Prostate gland (tissue), 2 donors: Measurements from ENCODE around the genes CACNA2D3 and PDE12.

- PRO-cap: no peak
- RAMPAGE, long total RNA, 2 experiments: no peak in any of the 2 experiments
These were observed 138.9 kb downstream of the CACNA1D start for GRCh38 chr3:53633237-53633806.

DNA sequence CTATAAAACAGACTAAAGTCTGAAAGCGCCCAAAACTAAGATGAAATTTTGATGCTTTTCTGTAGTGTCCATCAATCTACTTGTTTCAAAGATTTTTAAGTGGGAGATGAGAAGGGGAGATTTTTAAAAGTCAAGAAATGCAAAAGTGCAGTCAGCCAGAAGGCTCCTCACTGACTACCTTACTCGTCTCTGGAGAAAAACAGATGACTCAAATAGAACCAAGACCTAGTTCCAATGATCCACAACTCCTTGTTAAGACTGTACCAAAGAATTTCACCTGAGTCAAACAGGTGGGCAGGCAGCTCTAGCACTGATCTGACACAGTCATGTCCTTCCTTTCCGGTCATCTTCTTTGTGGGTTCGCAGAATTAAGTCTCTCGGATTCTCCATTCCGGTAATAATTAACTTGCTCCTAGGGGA, 1.0 kb downstream of the SELENOK start:
- PRO-cap: no peak
- RAMPAGE, long total RNA, 2 experiments: no peak in any of the 2 experiments

DNA sequence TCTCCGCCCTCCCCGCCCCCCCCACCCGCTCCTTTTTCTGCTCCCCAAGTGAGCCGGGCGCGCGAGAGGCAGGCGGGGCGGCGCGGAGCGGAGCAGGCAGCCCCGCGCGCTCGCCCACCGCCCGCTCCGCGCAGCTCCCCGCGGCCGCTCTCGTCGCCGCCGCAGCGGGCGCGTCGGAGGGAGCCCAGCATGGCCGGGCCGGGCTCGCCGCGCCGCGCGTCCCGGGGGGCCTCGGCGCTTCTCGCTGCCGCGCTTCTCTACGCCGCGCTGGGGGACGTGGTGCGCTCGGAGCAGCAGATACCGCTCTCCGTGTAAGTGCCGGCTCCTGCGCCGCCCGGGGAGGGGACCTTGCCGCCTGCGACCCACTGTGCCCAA, at the start of gene CACNA2D3:
CACNA2D3 (plus strand) TSS at position 28 of the 375 bp plus-strand sequence.
- PRO-cap: bidirectional peak, plus-strand start at position 64 of the sequence, minus-strand start outside the sequence
- RAMPAGE, long total RNA, 2 experiments: no peak in any of the 2 experiments

DNA sequence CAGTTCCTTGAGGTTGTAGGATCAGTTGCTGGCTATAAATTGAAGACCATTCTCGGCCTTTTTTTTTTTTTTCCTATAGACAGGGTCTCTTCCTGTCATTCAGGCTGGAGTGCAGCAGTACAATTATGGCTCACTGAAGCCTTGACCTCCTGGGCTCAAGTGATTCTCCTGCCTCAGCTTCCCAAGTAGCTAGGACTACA, 207.0 kb upstream of the LRTM1 start:
- PRO-cap: unidirectional peak, minus-strand start at position 70 of the sequence
- RAMPAGE, long total RNA, 2 experiments: no peak in any of the 2 experiments

- PRO-cap: bidirectional peak, plus-strand start at chr3:55486669, minus-strand start at chr3:55486385
- RAMPAGE, long total RNA, 2 experiments: no peak in any of the 2 experiments
These were observed 972 bp downstream of the WNT5A start for GRCh38 chr3:55485918-55486750.

- PRO-cap: unidirectional peak, minus-strand start at chr3:55489927
- RAMPAGE, long total RNA, 2 experiments: no peak in any of the 2 experiments
These were observed 2.6 kb upstream of the WNT5A start for GRCh38 chr3:55489632-55490119.

DNA sequence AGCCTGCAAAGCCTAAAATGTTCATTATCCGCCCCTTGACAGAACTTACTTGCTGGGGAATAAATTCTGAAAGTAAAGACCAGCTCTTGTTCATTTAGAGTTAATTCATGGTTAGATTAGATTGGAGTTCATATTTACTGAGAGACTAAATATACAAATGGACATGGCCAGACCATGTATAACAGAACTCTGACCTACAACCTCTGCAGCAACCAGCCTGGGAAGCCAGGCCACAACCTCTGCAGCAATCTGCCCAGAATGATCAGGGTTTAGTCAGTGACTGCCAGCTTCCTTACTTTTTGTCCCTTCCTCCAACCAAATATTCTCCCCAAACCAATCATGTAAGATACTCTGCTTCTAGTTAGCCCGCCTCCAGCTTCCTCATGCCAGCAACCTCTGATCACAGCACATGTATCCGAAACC, 102.5 kb downstream of the ERC2 start:
- PRO-cap: no peak
- RAMPAGE, long total RNA, 2 experiments: no peak in any of the 2 experiments

- PRO-cap: no peak
- RAMPAGE, long total RNA, 2 experiments: no peak in any of the 2 experiments
These were observed 1.9 kb downstream of the TASOR start for GRCh38 chr3:56681050-56681582.

- PRO-cap: no peak
- RAMPAGE, long total RNA, 2 experiments: no peak in any of the 2 experiments
These were observed 52.1 kb upstream of the TASOR start for GRCh38 chr3:56735251-56735519.

DNA sequence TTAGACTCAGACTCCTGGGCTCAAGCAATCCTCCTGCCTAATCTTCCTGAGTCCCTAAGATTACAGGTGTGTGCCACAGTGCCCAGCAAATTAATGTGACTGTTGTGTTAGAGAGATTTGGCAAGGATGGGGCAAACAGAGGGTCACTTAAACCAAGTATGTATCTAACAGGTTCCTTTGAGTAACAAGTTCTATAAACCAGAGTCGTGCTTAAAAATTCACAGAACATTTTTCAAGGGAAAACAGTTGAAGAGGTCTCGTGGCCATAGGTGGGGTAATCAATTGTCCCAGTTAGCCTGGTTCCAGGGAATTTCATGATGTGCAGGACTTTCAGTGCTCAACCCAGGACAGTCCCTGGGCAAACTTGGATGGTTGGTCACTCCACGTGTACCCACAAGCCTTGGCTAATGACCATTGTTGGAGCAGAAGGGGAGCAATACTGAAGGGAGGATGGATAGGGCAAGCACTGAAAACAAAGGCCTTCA, 104.1 kb upstream of the SPATA12 start:
- PRO-cap: no peak
- RAMPAGE, long total RNA, 2 experiments: no peak in any of the 2 experiments

GRCh38 chr3:56976584-56977742, 83.5 kb upstream of the SPATA12 start:
- PRO-cap: no peak
- RAMPAGE, long total RNA, 2 experiments: no peak in any of the 2 experiments

- PRO-cap: unidirectional peak, plus-strand start at chr3:57007726
- RAMPAGE, long total RNA, 2 experiments: no peak in any of the 2 experiments
These were observed 53.1 kb upstream of the SPATA12 start for GRCh38 chr3:57007208-57007975.

GRCh38 chr3:57029716-57030365, 30.6 kb upstream of the SPATA12 start:
- PRO-cap: no peak
- RAMPAGE, long total RNA, 2 experiments: no peak in any of the 2 experiments

GRCh38 chr3:57130650-57131544, 34.3 kb downstream of the IL17RD start:
- PRO-cap: no peak
- RAMPAGE, long total RNA, 2 experiments: no peak in any of the 2 experiments

DNA sequence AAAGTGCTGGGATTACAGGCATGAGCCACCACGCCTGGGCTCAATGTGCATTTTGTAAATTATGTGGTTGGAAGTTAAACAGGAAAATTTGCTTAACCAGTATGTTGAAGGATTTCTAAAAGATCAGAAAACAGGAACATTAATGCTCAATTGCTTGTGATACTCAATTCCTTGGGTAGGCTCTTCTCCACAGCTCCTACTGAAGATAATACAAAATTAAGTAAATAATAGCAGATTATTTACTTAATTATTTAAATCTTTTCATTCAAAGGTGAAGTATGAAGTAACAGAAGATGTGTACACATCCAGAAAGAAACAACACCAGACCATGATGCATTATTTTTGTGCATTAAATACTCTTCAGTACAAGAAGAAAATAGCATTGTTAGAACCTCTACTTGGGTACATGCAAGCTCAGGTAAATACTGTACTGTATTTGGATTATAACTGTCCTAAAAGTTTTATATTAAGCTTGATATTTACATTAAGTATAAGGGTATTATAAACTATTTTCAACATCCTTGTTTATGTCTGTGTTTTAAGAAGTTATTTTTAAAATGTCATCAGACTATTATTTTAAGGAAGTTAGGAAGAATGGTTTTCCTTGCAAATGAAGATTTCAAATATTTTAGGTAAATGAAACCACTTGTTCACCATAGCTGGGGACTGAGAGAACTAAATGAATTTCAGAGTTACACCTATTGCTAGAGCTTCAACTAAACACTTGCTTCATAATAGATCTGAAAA, 18.4 kb downstream of the APPL1 start:
- PRO-cap: no peak
- RAMPAGE, long total RNA, 2 experiments: no peak in any of the 2 experiments

DNA sequence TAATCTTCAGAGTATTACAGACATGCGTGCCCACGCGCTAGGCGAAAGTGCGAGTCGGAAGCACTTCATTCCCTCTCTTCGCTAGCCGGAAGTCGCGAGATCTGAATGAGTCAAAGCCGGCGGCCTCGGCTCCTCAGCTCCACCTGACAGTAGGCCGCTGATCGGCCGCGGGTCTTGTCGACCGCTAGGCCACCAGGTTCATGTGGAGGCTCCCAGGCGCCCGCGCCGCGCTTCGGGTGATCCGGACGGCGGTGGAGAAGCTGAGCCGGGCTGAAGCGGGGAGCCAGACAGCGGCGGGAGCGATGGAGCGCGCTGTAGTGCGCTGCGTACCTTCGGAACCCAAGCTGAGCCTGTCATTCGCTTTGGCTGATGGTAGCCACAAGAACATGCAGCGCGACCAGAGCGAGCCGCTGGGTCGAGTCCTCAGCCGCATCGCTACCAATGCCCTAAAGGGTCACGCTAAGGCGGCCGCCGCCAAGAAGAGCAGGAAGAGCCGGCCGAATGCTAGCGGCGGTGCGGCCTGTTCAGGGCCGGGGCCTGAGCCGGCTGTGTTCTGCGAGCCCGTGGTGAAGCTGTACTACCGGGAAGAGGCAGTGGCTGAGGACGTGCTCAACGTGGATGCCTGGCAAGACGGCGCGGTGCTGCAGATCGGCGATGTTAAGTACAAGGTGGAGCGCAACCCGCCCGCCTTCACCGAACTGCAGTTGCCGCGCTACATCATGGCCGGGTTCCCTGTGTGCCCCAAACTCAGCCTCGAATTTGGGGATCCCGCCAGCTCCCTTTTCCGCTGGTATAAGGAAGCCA, at the start of gene PDE12:
PDE12 (plus strand) TSS at position 95 of the 804 bp plus-strand sequence.
- PRO-cap: bidirectional peak, plus-strand start at position 97 of the sequence, minus-strand start outside the sequence
- RAMPAGE, long total RNA, 2 experiments: start-site peak on the plus strand in 1 of 2 experiments, centred at position 124 of the sequence, 114 reads per replicate

- PRO-cap: no peak
- RAMPAGE, long total RNA, 2 experiments: no peak in any of the 2 experiments
These were observed 30.8 kb upstream of the ARF4 start for GRCh38 chr3:57627810-57628575.

DNA sequence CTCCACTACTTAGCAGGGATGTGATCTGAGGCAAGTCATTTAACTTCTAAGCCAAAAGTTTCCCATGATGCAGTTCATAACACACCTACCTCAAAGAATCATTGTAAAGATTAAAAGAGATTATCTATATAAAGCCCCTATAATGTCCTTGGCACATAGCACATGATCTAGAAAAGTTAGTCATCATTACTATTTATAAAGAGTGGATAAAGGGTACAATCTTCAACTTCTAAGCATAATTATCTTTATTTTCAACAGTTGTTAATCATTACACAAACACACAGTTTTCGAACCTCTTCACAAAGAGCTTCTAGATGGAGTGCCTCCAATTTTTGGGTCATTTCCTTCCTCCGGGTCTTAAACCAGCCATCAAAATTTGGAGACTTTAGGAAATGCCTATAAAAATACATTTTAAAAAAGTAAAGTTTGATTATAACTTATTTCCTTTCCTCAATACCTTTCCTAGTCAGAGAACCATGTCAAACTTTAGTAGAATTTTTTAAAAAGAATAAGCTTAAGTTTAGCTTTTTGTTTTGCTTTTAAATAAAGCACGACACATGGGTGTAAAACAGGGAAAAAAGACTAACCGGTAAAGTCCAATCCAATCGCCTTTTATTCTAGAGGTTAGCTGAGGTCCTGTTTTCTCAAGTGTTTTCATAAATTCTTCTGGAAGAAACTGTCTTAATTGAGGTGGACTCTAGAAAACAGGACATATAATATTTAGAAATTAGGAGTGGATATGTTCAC, 33.2 kb upstream of the ARF4 start:
- PRO-cap: no peak
- RAMPAGE, long total RNA, 2 experiments: no peak in any of the 2 experiments

- PRO-cap: no peak
- RAMPAGE, long total RNA, 2 experiments: no peak in any of the 2 experiments
These were observed 27.0 kb downstream of the SLMAP start for GRCh38 chr3:57782889-57783705.

- PRO-cap: no peak
- RAMPAGE, long total RNA, 2 experiments: no peak in any of the 2 experiments
These were observed 103.0 kb downstream of the SLMAP start for GRCh38 chr3:57859084-57859433.